Osteoblast (primary cell): ENCODE results near the gene DCP1B.

- CAGE, long polyA plus RNA, result no peak
- RRBS, result no CpG with 5 or more reads among the region's 23 CpGs
Measured at GRCh38 chr12:1811496-1812156, 8.7 kb upstream of the LRTM2 start.

DNA sequence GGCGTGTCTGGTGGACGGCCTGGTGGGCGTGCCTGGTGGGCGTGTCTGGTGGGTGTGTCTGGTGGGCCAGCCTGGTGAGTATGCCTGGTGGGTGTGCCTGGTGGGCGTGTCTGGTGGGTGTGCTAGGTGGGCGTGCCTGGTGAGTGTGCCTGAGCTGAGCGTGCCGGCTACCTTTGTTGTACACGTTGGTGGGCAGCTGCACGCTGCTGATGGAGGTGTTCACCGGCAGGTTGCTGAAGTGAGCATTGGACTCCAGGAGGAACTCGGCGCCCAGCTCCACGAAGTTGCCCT, 10.8 kb downstream of the CACNA2D4 start:
- CAGE, long polyA plus RNA, result no peak
- RRBS, result 19% methylated on average over 4 of the region's 14 CpGs

- CAGE, long polyA plus RNA, result no peak
- RRBS, result no CpG with 5 or more reads among the region's 24 CpGs
Measured at GRCh38 chr12:1920816-1921440, 2.5 kb upstream of the CACNA2D4 start.

- CAGE, long polyA plus RNA, result no peak
- RRBS, result no CpG with 5 or more reads among the region's 7 CpGs
Measured at GRCh38 chr12:1934924-1935136, 16.4 kb upstream of the CACNA2D4 start.

- CAGE, long polyA plus RNA, result no peak
- RRBS, result no CpG with 5 or more reads among the region's 6 CpGs
Measured at GRCh38 chr12:1939325-1939625, 20.8 kb upstream of the CACNA2D4 start.

DNA sequence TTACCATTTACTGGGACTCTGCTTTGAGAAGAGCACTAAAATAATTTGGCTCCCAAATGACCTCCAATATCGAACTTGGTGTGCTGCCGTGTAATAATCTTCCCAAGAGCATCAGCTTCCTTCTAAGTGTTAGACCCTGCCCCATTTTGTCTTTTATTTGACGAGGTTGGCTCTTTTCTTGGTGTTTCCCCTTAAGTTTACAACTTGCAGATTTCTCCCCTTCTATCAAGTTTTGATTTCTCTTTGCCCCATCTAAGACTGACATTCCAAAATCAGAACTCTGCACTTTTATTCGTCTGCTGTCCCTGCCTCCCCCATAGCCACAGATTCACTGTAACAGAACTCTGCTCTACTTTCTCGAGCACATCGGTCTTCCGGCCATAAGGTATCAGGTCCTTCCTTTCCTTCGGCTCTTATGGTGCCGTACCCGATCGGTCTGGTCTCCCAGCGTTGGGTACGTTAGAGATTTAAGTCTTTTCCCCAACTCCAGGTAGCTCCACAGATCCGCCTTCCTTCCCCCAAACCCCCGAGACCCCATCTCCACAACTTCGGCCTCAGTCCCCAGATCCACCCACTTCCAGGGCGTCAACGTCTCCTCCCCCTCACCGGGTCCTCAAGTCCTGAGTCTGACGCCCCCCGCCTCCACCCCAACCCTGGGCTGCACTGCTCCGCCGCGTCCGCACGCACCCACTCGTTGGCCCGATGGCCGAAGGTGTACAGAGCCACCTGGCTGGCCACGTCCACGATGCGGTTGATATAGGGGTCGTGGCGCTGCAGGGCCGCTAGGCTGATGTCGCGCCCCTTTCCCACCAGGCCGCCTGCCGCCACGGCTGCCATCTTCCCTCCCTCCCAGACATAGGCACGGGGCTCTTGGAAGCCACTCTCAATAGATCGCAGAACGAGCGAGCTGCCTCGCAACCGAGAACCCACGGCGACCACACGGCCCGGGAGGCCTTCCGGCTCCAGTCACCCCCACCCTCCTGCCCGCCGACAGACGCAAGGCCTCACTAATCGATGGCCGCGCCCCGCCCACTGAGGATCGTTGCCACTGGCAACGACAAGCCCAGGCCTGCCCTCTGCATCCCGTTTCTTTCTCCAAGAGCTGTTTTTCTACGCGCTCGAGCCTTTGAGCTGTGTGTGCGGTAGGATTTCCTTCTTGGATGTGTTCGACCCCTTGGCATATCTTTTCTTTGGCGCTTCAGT, at the start of gene DCP1B:
TSS of gene DCP1B (minus strand) at position 863 of the 1,203 bp plus-strand sequence.
- CAGE, long polyA plus RNA, result no peak
- RRBS, result no CpG with 5 or more reads among the region's 67 CpGs

- CAGE, long polyA plus RNA, result no peak
- RRBS, result no CpG with 5 or more reads among the region's 6 CpGs
Measured at GRCh38 chr12:2017739-2018106, 13.5 kb upstream of the DCP1B start.

GRCh38 chr12:2195129-2195661, 142.4 kb downstream of the CACNA1C start:
- CAGE, long polyA plus RNA, result no peak
- RRBS, result no CpG with 5 or more reads among the region's 4 CpGs

- CAGE, long polyA plus RNA, result no peak
- RRBS, result 92% methylated on average over 2 of the region's 29 CpGs
Measured at GRCh38 chr12:2239053-2240007, 186.5 kb downstream of the CACNA1C start.

- CAGE, long polyA plus RNA, result no peak
- RRBS, result no CpG with 5 or more reads among the region's 19 CpGs
Measured at GRCh38 chr12:2284276-2285254, 231.8 kb downstream of the CACNA1C start.

DNA sequence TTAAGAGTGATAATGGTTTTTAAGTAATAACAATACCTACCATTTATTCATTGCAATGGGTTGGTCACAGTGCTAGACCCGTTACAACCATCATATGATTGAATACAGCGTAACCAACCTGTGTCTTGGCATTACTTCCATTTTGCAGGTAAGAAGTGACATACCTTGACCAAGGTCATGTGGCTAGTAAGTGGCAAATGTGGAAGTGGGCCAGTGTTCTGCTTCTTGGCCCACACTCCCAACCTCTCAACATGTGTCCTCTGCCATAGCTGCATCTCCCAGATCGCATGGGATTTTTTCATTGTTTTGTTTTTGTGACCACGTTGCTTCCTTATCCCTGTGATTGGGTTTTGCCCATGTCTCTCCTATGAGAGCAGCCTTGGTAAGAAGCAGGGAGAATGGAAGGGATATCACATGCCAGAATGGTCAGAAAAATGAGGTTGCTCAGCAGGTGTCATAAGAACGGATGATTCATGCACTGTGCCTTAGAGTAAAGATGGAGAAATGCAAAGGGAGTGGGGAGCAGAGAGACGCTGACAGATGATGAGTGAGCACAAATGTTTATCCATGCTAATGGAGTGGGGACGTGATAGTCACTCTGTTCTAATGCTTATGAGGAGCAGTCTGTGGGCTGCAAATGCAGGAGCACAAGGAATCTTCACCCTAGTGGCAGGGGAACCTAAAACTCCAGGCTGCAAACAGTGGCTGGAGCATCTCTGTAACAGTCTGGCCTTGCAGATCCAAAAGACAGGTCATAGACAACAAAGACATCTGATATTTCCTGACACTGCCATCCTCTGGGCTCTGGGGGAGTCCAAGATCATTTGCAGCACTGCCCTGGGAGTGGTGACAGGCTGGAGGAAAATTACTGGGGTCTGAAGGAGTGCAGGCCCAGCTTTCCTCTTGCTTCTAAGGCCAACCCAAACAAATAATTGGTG, 243.1 kb downstream of the CACNA1C start:
- CAGE, long polyA plus RNA, result no peak
- RRBS, result no CpG with 5 or more reads among the region's 7 CpGs

DNA sequence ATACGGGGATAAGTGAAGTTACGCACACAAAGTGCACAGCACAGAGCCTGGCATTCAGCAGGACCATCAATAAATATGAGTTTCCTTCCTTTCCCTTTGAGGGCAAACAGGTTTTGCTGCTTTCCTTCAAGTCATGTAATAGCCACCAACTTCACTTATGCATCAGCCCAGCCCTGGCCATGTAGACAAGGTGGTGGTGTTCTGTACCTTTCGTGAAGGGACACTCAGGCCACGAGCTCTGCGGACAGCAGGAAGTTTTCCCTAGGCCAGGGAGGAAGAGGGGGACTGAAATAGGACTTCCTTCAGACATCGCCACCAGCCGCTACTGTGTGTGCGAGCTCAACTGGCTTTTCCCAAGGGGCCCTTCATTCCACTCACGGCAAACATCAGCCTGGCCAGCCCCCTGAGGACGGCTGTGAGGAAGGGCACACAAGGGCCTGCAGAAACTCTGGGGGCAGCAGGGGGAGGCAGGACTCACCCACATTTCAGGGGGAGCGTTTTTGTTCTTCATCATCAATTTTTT, 272.9 kb downstream of the CACNA1C start:
- CAGE, long polyA plus RNA, result no peak
- RRBS, result no CpG with 5 or more reads among the region's 11 CpGs

DNA sequence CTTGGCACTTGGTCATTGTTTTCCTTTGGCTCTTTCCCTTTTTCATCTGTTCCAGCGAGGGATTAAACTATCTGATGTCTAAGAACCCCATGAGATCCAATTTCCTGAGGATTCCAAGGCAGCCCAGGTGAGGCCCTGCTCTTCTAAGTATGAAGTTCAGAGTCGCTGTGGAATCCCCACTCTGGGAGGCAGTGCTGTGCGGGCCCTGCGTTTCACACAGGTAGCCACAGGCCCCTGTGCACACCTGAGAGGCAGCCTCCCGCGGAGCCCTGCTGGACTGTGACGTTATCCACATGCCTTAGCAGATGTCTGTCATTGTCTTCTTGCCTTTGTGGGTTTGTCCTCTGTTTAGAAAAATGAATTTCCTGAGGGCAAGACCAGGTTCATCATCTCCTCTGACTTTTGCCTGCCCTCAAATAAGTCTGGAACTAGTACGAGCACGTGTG, 288.5 kb downstream of the CACNA1C start:
- CAGE, long polyA plus RNA, result no peak
- RRBS, result no CpG with 5 or more reads among the region's 9 CpGs

DNA sequence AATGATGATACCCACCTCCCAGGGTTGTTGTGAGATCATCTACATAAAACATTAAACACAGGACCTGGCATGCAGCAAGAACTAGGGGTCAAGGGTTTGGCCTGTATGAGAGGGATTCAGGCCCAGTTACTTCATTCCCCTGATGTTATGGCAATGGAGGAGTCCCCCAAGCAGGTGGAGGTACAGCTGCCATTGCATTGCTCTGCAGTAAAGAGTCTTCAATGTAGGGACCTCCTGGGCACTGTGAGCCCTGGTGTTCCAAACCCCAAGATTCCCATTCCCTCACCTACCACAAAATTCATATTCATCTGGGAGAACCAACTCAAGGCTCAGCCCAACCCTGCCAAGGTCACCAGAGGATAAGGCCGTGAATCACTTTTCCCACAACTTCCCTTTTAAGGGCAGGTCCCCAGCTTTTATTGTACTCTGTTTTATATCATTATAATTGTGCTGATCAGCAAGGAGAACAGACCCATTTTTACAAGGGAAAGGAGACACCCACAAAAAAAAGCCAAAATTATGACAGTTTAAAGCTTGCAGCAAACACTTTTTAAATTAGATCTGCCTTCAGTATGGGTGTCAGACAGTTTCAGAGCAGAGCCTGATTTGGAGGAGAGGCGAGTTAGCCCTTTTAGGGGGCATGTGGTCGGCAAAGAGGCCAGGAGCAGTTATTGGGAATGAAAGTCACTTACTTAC, 363.0 kb upstream of the FKBP4 start:
- CAGE, long polyA plus RNA, result no peak
- RRBS, result no CpG with 5 or more reads among the region's 3 CpGs

DNA sequence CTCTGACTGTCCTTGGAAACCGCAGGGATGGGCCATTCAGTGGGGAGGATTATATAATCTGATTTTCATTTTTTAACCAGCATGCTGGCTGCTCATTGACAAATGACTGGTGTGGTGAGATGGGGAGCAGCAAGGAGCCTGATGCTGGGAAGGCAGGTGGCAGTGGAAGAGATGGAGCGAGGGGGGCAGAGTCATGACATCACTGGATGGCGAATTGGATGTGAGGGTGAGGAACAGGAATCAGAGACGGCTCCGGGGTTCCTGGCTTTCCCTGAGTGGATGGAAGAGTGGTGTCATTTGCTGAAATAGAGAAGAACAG, 173.3 kb upstream of the FKBP4 start:
- CAGE, long polyA plus RNA, result no peak
- RRBS, result no CpG with 5 or more reads among the region's 5 CpGs

DNA sequence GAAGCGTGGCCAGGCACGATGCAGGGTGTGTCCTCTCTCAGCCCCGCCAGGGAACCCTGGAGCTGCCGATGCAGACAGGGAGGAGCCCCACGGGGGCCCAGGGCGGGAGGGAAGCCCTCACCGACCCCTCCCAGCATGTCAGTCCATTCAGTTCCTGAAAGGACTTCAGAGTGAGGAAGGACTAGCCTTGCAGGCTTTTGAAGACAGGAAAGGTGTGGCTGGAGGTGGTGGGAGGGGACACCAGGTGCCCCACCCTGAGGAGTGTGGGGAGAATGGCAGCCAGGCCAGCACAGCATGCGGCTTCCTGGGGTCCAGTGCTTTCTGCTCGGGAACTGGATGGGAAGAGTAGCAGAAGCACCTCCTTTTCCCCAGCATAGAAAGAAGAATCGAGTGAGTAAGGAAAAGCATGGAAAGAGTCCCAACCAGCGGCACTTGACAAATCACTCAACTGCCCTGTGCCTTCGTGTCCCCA, 110.9 kb upstream of the FKBP4 start:
- CAGE, long polyA plus RNA, result no peak
- RRBS, result no CpG with 5 or more reads among the region's 12 CpGs

DNA sequence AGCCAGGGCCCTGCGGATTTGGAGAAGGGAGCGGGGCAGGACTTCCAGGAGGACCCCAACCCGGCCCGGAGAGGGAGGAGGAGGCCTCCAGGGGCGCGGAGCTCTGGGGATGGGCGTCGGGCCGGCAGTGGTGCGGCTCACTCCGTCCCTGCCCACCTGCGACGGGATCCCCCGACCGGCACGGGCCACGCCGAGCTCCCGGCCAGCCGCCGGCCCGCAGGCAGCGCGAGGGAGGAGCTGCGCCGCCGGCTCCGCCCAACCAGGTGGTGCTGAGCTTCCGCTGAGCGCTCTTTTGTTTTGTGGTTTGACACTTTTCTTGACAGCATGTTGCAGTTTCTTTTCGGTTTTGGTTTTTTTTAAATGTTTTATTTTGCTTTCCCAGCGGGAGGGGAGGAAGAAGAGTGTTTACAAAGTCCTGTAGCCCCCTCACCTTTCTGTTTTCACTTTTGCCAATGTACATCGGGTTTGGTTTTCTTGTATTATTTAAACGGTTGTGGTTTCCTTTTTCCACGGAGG, 103.1 kb upstream of the FKBP4 start:
- CAGE, long polyA plus RNA, result no peak
- RRBS, result 11% methylated on average over 19 of the region's 35 CpGs

DNA sequence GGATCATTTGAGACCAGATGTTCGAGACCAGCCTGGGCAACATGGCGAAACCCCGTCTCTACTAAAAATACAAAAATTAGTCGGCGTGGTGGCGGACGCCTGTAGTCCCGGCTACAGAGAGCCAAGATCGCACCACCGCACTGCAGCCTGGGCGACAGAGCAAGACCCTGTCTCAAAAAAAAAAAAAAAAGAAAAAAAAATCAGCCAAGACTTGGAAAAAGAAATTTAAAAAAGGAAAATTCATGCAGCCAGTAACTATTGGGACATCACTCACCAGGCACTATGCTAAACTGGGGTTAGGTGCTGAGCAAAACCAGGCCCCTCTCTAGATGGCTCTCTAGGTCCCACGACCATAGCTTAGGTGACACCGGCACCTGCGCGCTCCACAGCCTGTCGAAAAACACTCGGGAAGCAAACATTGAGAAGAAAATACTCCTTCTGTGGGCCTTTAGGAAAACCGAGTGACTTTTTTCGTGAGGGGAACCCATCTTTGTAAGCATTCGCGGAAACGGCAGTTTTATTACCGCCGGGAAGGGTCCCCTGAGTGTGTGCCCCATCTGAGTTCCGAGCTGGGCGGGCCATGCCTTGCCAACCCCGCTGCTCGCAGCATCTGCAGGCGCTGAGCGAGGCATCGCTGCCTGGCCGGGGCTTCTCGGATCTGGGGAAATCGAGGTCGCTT, 908 bp upstream of the FKBP4 start:
- CAGE, long polyA plus RNA, result no peak
- RRBS, result 6% methylated on average over 8 of the region's 35 CpGs

DNA sequence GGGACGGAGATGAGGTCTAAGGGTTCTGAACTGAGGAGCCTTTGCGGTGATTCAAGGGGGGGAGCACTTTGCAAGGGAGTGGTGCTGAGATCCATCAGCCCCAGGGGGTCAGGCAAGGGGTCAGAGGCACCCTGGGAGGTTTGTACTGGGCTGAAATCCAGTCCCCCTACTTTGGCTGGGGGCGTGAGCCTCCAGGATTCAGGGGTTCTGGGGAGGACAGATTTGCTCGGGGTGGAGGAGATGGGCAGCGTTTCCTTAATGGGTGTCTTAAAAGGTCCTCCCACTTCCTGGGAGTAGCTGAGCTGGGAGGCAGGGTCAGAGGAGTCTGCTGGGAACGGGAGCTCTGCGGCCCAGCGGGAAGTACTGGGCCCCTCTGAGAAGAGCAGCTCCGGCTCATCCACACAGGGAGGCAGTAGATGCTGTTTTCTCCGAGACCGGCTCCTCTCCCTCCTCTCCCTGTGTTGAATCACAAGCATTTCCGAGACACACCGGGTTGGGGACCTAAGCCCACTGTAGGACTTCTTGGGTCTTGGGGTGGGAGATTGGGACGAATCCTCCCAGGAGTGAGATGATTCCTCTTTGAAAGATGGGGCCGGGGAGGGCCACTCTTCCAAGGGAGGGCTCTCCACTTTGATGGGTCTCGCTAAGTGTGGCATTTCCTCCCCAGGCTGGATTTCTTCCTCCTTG, 2.2 kb upstream of the TEX52 start:
- CAGE, long polyA plus RNA, result no peak
- RRBS, result 100% methylated on average over 3 of the region's 16 CpGs

DNA sequence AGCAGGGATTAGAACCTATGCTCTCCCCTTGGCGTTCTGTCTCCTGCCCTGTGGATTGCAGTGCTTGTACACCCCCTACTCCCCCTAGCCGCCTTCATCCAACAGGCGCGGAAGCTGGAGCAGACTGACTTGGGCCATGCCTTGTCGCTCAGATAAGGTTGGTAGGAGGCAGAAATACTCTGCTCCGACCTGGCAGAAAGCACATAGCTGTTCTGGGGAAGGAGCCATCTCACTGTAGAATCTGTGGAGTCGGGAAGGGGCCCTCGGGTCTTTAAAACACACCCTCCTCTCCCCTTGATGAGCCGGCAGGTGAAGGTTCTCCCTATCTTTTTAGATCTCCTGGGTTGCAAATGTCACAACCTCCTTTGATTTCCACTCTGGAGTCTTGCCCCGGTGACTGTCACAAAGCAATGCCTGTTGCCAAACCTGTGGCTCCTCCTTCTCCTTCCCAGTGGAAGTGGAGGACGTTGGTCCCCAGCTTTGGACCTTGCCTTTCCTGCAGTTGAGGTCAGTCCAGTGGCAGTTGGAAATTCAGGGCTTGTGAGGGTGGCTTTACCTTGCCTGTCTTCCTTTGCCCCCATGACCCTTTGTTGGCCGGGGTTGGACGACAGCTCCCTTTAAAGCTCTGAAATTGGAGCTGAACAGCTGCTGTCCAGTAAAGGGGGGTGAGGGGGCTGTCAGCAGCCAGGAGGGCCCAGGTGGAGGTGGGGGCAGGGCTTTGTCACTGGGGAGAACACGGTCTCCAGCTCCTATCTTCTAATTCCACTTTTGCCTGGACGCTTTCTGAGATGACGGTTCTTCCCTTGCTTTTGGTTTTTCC, 3.9 kb downstream of the TEAD4 start:
- CAGE, long polyA plus RNA, result no peak
- RRBS, result 66% methylated on average over 2 of the region's 16 CpGs